Hair follicle dermal papilla cell (primary cell): ENCODE measurements around the gene GPR85.

- CAGE, long polyA plus RNA = no peak
Measured at GRCh38 chr7:108480291-108480768, 24.1 kb upstream of the NRCAM start.

- CAGE, long polyA plus RNA = no peak
Measured at GRCh38 chr7:108514067-108515199, 11.5 kb downstream of the PNPLA8 start.

GRCh38 chr7:109647947-109648284 is 1078.2 kb downstream of the DNAJB9 start:
- CAGE, long polyA plus RNA = no peak

- CAGE, long polyA plus RNA = no peak
Measured at GRCh38 chr7:111231364-111231995, 140.6 kb downstream of the LRRN3 start.

GRCh38 chr7:111710630-111711122 is 148.4 kb upstream of the IMMP2L start:
- CAGE, long polyA plus RNA = no peak

- CAGE, long polyA plus RNA = no peak
Measured at GRCh38 chr7:111831078-111831943, 269.0 kb upstream of the IMMP2L start.

- CAGE, long polyA plus RNA = no peak
Measured at GRCh38 chr7:111873267-111873638, 311.0 kb upstream of the IMMP2L start.

- CAGE, long polyA plus RNA = no peak
Measured at GRCh38 chr7:111878359-111878558, 316.0 kb upstream of the IMMP2L start.

GRCh38 chr7:111954427-111955158 is 251.6 kb downstream of the DOCK4 start:
- CAGE, long polyA plus RNA = no peak

GRCh38 chr7:112080263-112080912 is 125.8 kb downstream of the DOCK4 start:
- CAGE, long polyA plus RNA = no peak

DNA sequence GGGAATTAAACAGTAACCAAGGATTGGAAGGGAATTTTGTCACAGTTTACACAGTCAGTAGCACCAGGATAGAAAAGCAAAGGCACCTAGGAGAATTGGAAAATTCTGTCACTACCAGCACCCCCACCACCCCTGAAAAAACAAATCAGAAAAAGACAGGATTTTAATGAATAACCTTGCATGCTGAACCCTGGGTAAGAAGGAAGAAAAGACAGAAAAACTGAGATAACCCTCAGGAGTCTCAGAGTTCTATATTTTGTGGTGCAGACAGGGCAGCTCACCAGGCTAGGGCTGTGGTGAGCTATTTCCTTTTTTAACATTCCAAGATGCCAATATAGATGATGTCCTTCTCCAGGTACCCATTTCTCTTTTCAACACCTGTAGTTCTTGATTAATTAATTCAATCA is 119.4 kb downstream of the DOCK4 start:
- CAGE, long polyA plus RNA = no peak

DNA sequence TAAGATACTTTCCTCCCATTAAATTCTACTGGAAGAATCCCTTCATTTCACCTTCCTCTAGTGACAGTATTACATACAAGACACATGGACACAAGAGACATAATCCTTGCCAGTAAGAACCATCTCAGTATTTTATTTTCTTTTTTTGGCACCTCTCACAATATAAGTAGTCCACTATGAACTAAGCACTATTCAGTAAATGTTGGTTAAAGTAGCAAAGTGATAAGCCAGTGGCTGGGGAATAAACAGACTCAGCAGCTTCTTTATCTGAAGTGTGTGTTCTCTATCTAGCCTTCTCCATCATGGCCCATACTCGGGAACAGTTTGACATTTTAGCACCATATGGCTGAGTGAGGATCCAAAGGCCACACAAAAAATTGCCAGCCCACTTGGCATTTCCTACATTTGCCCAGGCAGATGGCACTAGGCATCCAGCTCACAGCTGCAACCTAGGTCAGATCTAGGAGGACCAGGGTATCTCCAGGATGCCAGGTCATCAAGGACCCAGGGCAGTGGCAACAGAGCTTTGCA is 62.0 kb downstream of the DOCK4 start:
- CAGE, long polyA plus RNA = no peak

GRCh38 chr7:112204904-112205300 is 1.3 kb downstream of the DOCK4 start:
- CAGE, long polyA plus RNA = no peak

- CAGE, long polyA plus RNA = no peak
Measured at GRCh38 chr7:112205301-112206139, 679 bp downstream of the DOCK4 start.

GRCh38 chr7:112422053-112422357 is 28.3 kb upstream of the IFRD1 start:
- CAGE, long polyA plus RNA = no peak

DNA sequence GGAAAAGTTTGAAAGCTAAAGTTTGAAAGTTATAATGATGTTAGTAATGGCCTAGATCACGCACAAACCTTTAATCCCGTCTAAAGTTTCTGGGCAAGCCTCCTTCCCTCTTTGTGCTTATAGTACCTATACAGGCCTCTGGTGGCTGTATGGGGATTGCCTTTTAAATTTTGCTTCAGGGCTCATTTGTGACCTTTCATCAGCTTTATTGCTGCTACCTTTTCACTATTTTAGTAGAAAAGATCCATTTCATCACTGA is 2.2 kb downstream of the IFRD1 start:
- CAGE, long polyA plus RNA = no peak

GRCh38 chr7:112508868-112509178 is 28.0 kb downstream of the LSMEM1 start:
- CAGE, long polyA plus RNA = no peak

GRCh38 chr7:112575852-112576255 is 95.1 kb downstream of the LSMEM1 start:
- CAGE, long polyA plus RNA = no peak

- CAGE, long polyA plus RNA = no peak
Measured at GRCh38 chr7:113085790-113087030, at the start of gene GPR85. Gene GPR85 (minus strand): TSS chr7:113086827.

- CAGE, long polyA plus RNA = no peak
Measured at GRCh38 chr7:113087031-113087592, 485 bp upstream of the GPR85 start.